Tibial artery (tissue), 1 donor: ENCODE data around the genes TIFAB, SMIM32 and CDC23.

DNA sequence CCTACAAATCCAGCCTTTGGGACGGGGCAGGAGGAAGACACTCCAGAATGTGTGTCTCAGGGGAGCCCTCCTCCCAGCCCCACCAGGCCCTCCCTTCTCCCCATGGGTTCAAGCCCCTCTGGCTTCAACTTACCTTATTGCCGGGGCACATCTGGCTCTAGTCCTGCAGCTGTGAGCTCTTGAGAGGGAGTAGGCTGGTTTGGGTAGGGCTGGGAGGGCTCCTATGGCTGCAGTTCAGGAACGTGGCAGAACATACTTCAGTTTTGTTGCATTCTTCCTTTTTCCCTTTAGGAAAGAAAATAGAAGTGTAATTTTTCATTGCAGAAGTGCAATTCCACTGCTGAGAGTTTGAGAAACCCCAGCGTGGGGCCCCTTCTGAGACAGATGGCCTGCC is at the start of gene TIFAB:
TIFAB (minus strand) TSS at position 276 of the 394 bp plus-strand sequence.
- PRO-cap = no peak

- PRO-cap = no peak
Measured at GRCh38 chr5:135953715-135954266, 992 bp downstream of the LECT2 start.

DNA sequence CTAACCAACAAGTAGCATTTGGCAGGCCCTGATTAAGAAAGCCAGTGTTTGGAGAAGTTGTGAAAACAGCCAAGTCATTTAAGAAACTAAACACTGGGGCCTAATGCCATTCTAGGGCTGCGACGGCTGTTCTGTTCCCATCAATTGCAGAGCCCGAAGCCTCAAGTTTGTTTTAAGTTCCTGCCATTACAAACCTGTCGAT is 4.5 kb upstream of the TGFBI start:
- PRO-cap = unidirectional peak, plus-strand start at position 109 of the sequence

- PRO-cap = no peak
Measured at GRCh38 chr5:136031017-136031569, 2.3 kb downstream of the TGFBI start.

- PRO-cap = no peak
Measured at GRCh38 chr5:136081048-136081501, 51.6 kb upstream of the SMAD5 start.

DNA sequence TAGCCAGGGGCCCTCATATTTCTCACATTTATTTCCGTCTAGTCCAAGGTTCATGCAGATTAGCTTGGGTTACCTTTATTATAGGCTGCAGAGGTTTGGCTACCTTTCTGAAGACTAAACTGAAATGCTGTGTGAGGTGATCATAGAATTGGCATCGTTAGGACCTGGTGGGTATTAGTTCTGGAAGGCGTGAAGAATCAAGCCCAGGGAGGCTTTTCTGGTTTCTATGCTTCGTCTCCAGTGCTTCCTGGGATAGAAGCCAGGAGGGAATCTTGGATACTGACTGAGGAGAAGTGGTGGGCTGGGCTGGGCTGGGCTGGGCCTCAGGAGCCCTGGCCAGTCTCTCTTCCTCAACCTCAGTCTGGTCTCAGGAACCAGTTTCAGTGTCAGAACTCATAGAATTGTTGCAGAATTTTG is 2.7 kb downstream of the SMIM32 start:
- PRO-cap = no peak

DNA sequence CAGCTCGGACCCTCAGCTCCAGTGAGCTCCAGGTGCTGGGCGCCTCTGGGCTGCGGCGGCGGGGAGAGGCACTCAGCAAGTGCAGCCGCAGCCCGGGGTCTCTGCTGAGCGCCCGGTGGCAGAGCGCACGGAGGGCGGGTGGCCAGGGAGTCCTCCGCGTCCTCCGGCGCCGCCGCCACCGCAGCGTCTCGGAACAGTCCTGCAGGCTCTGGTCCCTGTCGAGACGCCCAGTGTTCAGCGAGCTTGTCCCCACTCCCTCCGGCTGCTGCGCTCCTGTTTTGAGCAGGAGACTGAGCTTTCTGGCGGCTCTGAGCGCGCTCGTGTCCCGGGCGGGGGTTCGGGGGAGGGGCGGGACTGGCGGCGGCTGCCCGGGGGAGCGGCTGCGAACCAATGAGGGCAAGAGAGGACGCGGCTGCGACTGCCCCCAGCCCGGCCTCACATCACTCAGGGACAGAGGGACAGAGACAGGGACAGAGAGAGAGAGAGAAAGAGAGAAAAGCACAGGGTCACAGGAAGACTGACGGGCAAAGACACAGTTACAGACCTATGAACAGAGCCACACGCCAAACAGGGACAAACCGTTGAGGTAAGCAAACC is at the start of gene SMIM32:
SMIM32 (minus strand) TSS at position 304 of the 597 bp plus-strand sequence.
- PRO-cap = no peak

- PRO-cap = no peak
Measured at GRCh38 chr5:136628939-136629426, 263.6 kb upstream of the TRPC7 start.

DNA sequence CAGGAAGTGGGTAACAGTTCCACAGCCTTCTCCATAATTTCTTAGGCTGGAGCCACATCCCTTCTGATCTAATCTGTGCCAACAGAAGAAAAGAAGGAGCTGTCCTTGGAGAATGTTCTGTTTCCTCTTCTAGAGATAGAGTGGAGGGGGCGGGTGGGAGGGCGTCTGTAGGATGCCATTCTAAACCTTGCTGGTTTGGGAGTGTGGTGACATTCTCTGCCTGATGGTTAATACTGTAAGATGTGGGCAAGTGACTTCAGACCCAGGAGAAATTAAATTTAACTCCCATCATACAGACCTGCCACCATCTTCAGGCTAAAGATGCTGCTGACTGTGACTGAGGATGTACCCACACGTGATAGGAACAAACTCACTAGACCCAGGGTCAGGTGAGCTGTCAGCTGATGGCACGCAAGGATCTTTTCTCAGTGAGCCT is 437.5 kb downstream of the SPOCK1 start:
- PRO-cap = no peak

DNA sequence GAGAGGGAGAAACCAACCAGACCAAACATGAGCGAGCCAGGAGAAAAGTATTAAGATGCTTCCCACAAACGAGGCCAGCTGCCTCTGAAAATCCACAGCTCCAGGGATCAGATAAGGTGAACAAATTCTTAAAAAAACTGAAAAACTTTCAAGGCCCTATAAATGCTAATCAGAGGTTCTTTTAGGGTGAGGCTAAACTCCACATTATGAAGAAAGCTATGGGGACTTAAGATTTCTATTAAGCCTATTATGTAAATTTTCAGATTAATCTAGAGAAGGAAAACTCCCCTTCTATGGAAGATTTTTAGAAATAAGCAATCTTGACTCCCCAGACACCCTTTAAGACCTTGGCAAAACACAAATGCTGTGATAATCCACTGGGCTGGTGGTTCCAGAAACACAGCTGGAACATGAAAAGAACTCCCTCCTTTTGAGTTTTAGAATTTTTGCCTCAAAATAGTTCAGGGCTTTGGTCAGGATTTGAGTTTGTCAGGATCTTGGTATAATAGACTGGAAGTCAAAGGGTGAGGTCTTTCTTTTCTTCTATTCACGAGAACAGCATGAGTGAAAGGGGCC is 238.1 kb downstream of the SPOCK1 start:
- PRO-cap = no peak

GRCh38 chr5:137618947-137620086 is 116.6 kb downstream of the KLHL3 start:
- PRO-cap = no peak

- PRO-cap = no peak
Measured at GRCh38 chr5:137666128-137666597, 69.7 kb downstream of the KLHL3 start.

DNA sequence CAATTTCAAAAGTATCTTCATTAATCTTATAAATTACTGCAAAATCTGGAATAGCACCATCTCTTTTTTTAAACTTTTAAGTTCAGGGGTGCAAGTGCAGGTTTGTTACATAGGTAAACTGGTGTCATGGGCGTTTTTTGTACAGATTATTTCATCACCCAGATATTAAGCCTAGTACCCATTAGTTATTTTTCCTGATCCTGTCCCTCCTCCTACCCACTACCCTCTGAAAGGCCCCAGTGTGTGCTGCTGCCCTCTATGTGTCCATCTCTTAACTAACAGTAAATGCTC is 46.4 kb upstream of the HNRNPA0 start:
- PRO-cap = no peak

GRCh38 chr5:138212912-138213917 is at the start of gene CDC23:
TSS of gene CDC23 (minus strand) at chr5:138213323.
- PRO-cap = unidirectional peak, minus-strand start at chr5:138213323

GRCh38 chr5:138352301-138352456 is 306 bp upstream of the KDM3B start:
- PRO-cap = no peak

DNA sequence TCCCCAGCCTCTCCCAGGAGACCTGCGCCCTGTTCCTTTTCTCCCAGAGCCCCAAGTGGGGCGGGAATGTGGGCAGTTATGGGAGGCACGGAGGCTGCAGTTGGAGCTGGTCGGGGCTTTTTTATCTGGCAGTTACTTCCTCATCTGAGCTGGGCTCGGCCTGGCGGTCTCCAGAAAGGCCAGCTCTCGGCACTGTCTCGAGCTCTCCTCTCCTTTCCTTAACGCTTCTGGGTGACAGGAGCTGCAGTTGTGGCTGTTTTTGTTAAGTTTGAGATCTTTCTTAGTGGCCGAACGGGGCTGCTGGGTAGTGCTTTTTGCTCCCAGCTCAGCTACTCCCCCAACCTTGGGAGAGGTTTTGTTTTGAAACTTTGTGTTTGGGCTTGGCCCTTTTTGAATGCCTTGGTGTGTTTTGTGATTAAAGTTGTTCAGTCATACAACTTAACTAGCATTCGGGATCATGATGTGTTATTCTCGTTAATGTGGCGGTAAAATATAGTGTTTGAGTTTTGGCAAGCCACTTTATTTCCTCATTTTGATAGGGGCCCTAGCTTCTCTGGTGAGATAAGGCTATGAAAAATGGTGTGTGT is 983 bp downstream of the KDM3B start:
- PRO-cap = bidirectional peak, plus-strand start at position 152 of the sequence, minus-strand start at position 68 of the sequence; unidirectional peak, minus-strand start at position 233 of the sequence

DNA sequence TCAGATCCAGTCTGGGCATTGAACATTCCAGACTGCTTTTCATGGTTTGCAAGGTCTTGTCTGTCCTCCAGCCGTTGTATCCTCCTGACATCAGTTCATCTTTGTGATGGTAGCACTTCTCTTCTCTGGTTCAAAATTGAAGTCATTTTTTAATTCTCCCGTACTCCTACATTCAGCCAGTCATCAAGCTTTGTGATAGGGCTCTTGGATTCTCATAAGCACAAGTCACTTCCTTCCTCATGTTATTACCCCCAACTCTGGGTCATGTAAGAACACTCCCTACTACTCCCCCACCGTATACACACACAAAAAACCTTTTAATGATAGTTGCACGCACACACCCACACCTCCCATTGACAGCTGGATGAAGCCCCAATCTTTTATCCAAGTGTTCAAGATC is 16.7 kb downstream of the KDM3B start:
- PRO-cap = no peak

DNA sequence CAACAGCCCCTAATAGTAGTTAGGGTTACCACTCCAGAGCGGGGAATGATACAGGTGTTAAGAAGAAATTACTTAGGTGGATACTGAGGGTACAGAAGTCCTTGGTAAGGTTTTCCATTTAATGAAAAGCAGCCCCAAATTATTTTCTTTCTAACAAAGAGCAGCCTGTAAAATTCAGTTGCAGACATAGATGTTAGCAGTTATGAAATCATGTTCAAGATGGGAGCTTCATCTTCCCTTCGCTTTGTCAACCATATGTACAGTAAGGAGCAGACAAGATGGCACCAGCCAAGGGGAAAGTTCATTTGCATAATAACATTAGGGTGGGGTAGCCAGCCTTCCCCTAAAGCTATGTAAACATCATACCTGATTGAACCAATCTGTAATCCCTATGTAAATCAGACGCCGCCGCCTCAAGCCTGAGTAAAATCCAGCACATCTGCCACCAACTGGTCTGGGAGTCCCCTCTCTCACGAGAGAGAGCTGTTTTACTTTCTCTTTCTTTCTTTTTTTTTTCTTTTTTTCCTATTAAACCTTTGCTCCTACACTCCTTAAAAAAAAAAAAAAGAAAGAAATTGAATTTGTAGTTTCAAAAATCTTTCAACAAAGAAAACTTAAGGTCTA is 30.9 kb upstream of the REEP2 start:
- PRO-cap = no peak

DNA sequence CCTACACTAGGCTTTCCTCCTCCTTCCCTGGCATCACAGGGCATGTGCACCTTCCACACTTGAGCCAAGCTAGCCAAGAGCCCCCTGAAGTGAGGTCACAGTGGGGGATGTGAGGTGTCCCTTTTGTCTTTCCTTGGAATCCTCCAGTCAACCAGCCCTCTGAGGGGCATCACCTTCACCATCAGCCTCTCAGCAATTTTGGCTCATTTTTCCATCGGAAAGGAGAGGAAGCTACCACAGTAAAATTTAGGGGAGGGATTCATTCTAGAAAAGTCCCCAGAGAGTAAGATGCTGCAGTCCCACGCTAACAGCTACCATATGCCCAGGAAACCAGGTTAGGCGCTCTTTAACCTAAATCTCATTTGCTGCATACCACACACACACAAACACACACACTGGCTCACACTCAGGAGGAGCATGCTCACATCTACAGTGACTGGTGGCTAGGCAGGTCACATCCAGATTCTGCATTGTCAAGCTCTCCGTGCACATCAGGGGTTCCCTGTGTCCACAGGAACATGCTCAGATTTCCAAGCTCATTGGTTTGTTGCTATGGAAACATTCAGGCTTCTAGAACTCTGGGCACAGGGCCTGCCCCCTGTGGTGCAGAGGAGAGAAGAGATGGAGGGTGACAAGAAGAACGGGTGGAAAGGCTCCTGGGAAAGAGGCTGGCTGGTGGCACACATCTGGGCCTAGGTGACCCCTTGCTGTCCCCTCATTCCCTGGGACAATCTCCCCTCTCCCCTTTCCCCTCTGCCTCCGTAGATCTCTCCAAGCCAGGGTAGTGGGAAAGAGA is 10.0 kb downstream of the REEP2 start:
- PRO-cap = no peak

DNA sequence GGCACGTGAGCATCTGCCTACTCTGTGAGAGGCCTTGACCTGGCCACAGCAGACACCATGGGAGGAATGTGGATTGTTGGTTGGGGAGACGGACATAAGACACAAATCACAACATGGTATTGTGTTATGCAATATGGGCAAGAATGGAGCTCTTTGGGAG is 4.8 kb downstream of the EGR1 start:
- PRO-cap = no peak